Ascending aorta (tissue), 1 donor: ENCODE data around the gene SNX13.

DNA sequence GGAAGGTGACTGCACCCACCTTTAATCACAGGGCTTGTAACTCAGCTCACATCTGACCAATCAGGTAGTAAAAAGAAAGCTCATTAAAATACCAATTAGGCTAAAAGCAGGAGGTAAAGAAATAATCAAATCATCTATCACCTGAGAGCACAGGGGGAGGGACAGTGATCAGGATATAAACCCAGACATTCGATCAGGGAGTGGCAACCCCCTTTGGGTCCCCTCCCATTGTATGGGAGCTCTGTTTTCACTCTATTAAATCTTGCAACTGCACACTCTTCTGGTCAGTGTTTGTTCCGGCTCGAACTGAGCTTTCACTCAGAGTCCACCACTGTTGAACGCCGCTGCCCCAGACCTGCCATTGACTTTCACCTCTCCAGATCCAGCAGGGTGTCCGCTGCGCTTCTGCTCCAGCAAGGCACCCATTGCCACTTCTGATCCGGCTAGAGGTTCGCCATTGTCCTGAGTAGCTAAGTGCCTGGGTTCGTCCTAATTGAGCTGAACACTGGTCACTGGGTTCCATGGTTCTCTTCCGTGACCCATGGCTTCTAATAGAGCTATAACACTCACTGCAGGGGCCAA, 28.7 kb downstream of the AGR3 start:
- PRO-cap: no peak

- PRO-cap: no peak
Measured at GRCh38 chr7:16935251-16935880, 53.6 kb upstream of the AGR3 start.

DNA sequence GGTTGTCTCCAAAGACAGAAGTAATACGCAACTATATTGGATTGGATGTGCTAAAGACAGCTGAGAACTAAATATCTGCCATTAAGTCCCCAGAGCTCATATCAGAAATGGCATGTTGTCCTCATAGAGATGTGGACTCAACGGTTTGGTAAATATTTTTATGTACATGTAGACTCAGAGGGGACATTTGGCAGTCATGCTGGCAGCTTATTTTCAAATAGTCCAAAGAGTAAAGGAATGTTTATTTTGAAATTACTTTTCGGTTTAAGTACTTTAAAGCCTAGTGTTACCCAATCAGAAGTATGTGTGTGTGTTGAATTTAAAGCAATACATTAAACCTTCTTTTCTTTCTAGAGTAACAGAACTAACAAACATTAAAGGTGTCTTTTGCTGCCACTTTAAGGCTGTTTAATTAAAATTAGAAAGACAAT, 113.6 kb upstream of the AHR start:
- PRO-cap: no peak

- PRO-cap: no peak
Measured at GRCh38 chr7:17301056-17301276, 2.5 kb downstream of the AHR start.

GRCh38 chr7:17344979-17345593, 46.6 kb downstream of the AHR start:
- PRO-cap: no peak

- PRO-cap: no peak
Measured at GRCh38 chr7:17374597-17374878, 76.1 kb downstream of the AHR start.

DNA sequence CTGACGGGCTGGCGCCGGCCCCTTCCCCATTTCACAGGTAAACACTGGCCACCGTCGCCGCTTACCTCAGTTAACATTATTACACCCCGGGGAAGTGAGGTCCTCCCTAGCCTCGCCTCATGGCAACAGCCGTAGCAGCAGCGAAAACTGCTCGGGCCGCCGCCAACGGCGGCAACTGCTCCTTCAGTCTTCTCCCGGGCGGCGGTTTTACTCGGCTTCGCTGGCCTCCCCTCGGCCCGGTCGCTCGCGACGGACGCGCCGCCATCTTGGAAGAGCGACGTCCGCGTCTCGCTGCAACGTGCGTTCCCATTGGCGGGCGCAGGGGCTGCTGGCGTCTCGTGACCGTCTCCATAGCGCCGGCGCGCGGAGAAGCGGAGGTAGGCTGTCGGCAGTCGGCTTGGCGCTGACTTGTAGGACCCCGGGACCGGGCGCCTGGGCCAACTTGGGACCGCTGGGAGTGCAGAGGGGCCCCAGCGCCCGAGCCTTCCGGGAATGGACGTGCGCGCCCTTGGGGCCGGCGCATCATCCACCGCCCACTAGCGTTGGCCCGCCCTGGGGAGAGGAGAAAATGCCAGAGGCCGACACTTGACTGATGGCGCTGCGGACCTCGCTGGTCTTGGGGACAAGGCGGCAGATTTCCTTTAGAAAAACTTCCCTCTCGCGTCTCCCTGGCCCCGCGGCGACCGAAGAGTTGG, at the start of gene SNX13:
Gene SNX13, minus strand, starts transcription at position 276 of the 695 bp plus-strand sequence.
- PRO-cap: bidirectional peak, plus-strand start at position 584 of the sequence, minus-strand start at position 283 of the sequence

GRCh38 chr7:18086420-18087445, 59.1 kb upstream of the PRPS1L1 start:
- PRO-cap: bidirectional peak, plus-strand start at chr7:18086942, minus-strand start at chr7:18086796

- PRO-cap: bidirectional peak, plus-strand start at chr7:18496260, minus-strand start at chr7:18496171
Measured at GRCh38 chr7:18496100-18496573, 588 bp downstream of the HDAC9 start.

DNA sequence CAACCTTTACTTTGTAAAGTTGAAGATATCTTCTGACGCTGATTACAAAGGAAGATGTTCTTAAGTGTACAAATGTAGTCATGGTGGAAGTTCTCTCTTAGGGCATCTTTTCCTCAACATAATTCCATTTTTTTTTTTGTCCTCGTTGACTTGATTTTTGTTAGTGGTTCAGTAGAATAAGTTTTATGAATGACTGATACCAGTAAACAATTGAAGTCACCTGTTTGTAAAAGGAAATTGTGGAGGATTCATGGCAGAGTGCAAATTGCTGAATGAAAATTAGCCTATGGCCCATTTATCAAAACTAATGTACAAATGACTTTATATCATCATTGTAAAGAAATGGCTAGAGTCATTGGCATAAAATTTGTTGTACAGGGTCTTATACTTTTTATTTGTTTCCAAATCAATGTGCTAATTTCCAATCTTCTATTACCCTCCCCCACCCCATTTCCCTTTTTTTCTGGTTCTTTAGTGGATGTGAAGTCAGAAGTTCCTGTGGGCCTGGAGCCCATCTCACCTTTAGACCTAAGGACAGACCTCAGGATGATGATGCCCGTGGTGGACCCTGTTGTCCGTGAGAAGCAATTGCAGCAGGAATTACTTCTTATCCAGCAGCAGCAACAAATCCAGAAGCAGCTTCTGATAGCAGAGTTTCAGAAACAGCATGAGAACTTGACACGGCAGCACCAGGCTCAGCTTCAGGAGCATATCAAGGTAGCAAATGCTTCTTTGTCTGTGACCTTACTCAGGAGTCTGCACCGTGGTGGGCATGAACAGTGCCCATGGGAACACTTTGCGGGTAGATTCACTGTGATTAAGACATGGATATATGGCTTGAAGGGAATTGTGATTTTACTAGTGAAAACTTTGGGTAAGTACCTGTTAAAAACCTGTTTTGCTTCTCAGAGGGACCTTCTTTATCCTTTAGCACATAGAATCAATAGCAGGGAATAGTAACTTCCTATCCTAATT, 89.5 kb downstream of the HDAC9 start:
- PRO-cap: no peak

DNA sequence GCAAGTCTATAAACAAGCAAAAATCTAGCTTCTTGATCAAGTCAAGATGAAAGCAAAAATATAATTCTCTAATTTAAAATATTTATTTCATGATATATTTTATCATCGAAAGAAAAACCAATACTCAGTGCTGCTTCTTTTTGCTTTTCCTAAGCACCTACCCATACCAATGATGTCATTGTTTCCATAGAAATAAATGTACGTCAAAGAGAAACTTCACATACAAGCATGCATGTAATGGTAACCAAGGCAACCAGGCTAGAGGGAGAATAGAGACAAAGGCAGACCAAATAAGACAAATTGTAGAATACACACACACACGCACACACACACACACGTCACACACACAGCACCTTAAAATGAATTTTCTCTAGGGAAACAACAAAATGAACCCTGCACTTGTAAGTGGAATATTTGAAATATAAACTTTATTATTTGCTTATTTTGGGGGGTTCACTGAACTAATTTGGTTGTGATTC, 75.5 kb downstream of the MACC1 start:
- PRO-cap: no peak

DNA sequence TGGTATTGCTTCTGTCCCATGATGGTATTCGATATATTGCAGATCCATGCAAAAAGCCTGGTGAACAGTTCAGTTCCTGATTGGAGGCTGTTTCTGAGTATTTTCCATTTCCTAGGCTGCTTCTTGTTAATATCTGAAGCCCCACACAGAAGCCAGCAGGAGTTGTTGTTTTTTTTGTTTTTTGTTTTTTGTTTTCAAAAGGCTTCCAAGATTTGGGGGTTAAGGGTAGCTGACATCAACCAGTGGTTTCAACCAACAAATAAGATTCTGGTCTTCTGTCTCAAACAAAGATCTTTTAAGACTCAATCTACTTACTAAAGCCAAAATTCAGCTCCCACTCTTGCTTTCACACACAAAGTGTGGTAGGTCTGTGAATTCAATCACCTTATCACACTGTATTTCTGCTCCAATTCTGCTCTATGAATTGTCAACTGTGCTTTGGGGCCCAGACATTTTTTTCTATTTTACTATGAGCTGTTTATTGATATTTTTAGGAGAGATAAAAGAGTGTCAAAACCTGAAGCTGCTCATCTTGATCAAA, 37.6 kb downstream of the MACC1 start:
- PRO-cap: no peak

GRCh38 chr7:20197228-20197427, 20.1 kb downstream of the MACC1 start:
- PRO-cap: no peak

- PRO-cap: no peak
Measured at GRCh38 chr7:20201315-20201946, 15.8 kb downstream of the MACC1 start.

DNA sequence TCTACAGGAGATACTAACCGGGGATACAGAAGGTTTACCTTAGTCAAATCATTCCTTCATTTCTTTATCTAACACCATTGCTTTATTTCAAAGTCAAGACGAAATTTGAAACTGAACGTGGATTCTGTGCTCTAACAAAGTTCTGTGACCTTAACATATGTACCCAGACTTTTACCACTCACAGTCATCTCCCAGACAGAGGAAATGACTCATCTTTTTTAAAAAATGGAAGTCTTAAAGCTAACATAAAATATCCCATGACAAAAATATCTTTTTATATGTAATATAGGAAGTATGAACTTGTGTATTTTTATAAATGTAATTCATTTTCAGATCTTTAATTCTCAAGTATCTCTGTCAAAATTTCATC, 29.1 kb upstream of the ITGB8 start:
- PRO-cap: no peak

DNA sequence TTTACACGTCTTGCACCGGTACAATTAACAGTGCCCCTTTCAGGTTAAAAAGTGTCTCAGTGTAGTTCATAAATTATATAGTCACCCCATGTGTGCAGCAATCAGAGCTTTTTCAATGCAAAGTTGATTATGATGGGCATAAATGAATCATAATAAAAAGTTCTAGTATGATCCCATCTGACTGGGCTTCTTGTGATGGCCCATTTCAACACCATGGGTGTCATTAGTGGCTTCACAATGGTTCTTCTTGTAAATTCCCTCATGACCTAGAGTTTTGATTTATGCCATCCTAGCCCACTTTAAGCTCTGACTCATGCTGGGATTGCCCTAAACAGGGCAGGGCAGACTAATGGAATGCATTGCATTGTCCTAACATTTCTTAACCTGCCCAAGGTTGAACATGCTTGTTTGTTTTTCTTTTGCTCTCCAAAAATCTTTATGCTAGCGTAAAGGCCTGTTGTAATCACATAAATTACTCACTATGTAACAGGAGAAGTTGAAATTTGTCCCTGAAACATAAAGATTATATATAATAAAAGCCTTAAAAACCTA, 22.2 kb downstream of the ITGB8 start:
- PRO-cap: no peak

- PRO-cap: no peak
Measured at GRCh38 chr7:20402227-20402620, 71.5 kb downstream of the ITGB8 start.

DNA sequence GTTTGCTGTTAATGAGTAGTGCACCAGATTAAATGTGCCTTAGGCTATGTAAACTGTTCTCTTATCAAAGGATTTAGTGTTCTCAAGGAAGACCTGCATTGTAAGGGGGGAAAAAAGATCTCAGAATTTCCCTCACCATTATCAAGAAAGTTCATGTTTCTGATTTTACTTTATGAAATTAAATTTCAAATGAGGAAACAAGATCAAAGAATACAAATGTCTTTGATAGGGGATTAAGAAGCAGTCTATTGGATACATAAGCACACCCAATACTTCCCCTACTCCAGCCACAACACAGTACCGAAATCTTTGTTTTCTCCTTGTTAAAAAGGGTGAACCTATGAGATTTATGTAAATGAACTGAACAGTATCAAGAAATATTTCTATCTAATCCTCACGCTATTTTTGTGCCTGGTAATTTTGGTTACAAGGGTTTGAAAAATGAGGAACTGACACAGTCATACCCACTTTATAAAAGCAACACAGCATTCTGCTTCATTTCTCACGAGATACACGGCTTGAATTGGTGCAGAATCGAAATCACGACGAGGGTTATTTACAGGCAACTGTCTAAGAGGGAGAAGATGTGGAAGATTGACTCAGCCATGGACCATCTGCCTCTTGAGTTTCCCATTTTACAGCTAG, 107.8 kb downstream of the ITGB8 start:
- PRO-cap: no peak

DNA sequence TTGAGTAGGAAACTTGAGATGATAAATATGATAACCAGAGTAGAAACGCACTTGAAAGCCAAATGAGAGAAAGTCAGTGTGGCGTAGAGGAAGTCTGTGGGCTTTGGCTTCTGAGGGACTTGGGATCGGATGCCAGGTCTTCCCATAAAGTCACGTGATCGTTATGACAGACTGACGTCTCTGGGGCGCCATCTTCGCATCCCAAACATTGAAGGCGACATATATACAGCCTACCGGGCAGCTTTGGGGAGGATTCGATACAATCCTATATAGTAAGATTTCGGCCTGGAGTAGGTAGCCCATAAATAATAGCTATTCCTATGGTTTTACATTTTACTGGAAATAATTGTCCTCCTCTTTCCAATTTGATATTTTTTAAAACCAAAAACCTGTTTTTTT, 16.4 kb upstream of the ABCB5 start:
- PRO-cap: no peak

DNA sequence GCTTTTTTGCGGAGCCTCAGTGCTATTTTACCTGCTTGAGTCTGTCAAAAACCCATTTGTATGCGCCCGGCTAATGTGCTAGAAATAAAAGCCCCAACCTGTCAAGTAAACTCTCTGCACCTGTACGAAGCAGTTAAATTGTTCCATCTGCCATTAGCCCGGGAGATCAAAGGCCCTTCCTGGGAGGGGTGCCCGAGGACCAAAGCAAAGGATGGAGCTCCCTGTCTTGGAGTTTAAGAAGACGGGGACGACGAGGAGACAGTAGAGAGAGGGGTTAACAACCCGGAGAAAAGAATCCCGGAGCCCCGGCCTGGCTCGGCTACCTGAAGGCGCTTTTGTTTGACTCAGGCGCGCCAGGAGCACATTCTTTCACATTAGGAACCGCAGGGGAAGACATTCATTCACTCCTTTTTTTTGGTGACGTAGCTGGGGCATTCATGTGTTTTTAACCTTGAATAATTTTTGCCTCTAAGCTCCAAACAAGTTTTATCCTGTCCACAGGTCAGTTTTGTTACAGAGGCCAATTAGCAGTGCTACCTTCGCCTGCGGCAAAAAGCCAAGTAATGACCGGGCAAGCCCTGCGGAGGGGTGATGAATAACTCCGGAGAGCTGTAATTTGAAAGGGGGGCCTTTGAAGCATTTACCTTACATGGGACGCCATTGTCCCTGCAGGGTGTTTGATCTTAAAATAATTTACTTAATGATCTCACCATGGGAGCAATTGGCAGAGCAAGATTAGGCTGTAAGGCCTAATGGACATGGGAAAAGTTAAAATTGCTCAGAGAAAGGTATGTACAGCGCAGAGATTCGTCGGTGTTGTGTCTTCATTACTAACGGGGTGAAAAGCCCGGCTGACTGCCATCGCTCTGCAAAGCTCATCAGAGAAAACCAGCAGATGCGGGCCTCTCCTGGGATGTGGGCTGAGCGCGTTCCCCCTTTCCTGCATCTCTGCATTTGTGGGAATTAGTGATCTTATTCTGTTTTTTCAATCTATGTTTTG, 258.0 kb upstream of the SP4 start:
- PRO-cap: no peak